Ovary (tissue), 7 donors: ENCODE measurements around the genes YPEL4, CLP1, OR5B3, CNTF, DTX4 and OR5AN1.

DNA sequence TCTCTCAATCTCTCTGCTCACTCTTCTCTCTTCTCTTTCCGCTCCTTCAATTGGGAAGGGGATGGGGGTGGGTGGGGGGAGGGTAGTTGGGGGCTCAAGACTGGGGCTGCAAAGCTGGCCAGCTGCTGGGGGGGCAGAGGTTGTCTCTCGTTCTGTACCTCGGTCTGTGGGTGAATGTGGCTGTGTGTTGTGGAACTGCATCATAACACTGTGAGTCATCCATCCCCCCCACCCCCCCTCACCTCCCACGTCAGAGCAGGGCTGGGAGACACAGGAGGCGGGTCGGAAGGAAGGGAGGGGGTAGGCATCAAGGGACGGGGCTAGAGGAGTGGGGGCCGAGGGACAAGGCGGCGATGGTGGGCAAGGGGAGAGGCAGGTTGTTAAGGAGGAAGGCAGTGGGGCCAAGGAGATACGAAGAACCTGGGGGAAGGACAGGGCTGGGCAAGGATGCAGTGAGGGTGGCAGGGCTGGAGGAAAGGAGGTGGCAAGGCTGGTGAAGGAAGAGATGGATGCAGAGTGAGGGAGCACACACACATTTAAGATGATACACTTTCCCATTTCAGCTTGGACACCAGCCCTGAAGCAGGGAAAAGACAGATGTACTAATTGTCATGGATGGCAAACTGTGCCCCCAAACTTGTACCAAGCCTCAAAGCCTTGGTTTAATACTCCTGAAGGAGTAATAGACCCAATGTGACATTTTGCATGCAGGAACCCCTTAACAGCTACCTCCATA is at the start of gene YPEL4:
TSS of gene YPEL4 (minus strand) at position 178 of the 736 bp plus-strand sequence.
- PRO-cap, 7 experiments, result peak in 7 of 7 experiments; most common plus-strand start position 338 of the sequence (in 4); most common minus-strand start position 176 of the sequence (in 4)
- RAMPAGE, long total RNA, 2 experiments, result no peak in any of the 2 experiments

- PRO-cap, 7 experiments, result peak in 7 of 7 experiments; most common plus-strand start chr11:57657762 (in 7); most common minus-strand start chr11:57657491 (in 7)
- RAMPAGE, long total RNA, 2 experiments, result start-site peak on the plus strand in 2 of 2 experiments, at chr11:57657721-57657796 at its widest, 38 to 41 reads per replicate
Observed at GRCh38 chr11:57657250-57658018, at the start of gene CLP1. CLP1 (plus strand) TSS chr11:57657762.

GRCh38 chr11:57683653-57683891 is 15.7 kb downstream of the ZDHHC5 start:
- PRO-cap, 7 experiments, result no peak in any of the 7 experiments
- RAMPAGE, long total RNA, 2 experiments, result no peak in any of the 2 experiments

- PRO-cap, 7 experiments, result no peak in any of the 7 experiments
- RAMPAGE, long total RNA, 2 experiments, result no peak in any of the 2 experiments
Observed at GRCh38 chr11:57704241-57705349, 7.4 kb downstream of the MED19 start.

DNA sequence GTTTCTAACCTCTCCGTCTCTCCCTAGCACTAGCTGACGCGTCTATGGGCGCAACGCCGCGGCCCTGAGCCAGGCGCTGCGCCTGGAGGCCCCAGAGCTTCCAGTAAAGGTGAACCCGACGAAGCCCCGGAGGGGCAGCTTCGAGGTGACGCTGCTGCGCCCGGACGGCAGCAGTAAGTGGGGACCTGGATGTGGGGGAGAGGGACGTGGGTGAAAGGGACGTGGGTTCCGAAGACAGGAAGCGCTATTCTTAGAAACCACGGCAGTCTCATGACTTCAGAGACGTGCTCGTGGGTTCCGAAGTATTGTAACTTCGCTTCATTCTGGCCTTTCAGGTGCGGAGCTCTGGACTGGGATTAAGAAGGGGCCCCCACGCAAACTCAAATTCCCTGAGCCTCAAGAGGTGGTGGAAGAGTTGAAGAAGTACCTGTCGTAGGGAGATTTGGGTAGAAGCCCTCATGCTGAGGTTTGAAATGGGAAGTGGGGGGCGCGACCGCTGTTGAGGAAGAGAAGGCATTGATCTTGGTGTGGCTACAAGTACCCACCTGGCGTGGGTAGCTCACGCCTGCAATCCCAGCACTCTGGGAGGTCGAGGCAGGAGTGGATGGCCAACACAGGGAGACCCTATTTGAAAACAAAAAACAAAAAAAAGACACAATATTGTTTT is 624 bp downstream of the SELENOH start:
- PRO-cap, 7 experiments, result peak in 4 of 7 experiments; most common plus-strand start position 279 of the sequence (in 2); most common minus-strand start position 175 of the sequence (in 3)
- RAMPAGE, long total RNA, 2 experiments, result no peak in any of the 2 experiments

- PRO-cap, 7 experiments, result no peak in any of the 7 experiments
- RAMPAGE, long total RNA, 2 experiments, result no peak in any of the 2 experiments
Observed at GRCh38 chr11:57746823-57747345, 4.7 kb downstream of the BTBD18 start.

GRCh38 chr11:57791124-57791637 is 29.6 kb downstream of the CTNND1 start:
- PRO-cap, 7 experiments, result no peak in any of the 7 experiments
- RAMPAGE, long total RNA, 2 experiments, result no peak in any of the 2 experiments

GRCh38 chr11:57798765-57799799 is 37.5 kb downstream of the CTNND1 start:
- PRO-cap, 7 experiments, result no peak in any of the 7 experiments
- RAMPAGE, long total RNA, 2 experiments, result no peak in any of the 2 experiments

DNA sequence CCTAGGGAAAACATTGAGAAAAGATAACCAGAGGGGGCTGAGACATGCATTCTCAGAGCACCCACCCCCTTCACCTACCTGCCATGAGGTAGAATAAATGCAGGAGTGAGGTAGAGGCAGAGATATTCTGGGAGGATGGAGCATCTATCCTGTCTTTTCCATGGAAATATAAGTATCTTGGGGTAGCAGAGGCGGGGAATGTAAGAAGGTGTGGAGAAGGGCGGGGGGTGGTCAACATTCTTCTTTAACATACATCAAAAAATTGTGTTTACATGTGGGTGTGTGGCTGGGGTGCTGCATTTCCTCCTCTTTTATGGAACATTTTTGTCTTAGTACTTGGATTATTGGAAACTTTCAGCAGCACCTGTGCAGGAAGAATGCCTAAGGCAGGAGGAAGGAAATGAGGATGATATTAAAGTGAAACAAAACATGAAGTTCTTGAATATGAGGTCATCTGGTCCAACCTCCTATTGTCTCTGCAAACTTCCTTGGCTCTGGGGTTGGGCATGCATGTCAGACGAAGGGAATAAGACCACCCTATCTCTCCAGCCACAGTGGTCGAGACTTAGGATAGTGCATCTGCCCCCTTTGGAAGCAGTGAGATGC is 20.8 kb upstream of the OR9Q1 start:
- PRO-cap, 7 experiments, result no peak in any of the 7 experiments
- RAMPAGE, long total RNA, 2 experiments, result no peak in any of the 2 experiments

DNA sequence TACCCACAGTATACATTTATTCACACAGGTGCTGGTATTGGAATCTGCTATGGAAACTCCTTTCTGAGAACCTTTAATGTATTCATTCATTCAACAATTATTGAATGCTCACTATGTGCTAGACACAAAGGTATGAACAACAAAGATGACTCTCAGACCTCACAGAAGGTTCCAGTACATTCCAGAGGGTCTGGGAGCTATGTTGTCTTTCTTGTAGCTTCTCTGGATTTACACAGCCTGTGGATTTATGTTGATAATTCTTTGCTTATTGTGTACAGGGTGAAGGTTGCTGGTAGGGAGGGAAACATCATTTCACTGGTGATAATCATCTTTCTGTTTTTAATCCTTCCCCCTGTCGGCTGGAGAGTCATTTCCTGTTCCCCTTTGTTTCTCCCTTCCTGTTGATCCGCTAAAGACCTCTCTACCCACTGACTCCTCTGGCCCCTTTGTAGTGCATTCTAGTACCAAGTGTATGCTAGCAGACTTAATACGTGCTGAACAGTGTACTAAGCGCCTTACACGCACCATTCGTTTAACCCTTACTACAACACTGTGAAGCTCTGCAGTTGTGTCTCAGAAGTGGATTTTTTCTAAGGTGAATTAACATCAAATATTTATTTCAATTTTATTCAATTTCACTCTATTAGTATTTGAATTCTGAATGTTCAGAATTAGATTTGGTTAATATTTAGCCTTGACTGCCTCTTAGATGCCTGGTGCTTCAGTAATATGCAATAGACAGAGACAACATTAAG is 19.1 kb upstream of the OR9Q1 start:
- PRO-cap, 7 experiments, result peak in 1 of 7 experiments; most common plus-strand start position 487 of the sequence (in 1); most common minus-strand start position 232 of the sequence (in 1)
- RAMPAGE, long total RNA, 2 experiments, result no peak in any of the 2 experiments

GRCh38 chr11:58024100-58024663 is 501 bp downstream of the OR9Q1 start:
- PRO-cap, 7 experiments, result peak in 2 of 7 experiments; most common minus-strand start chr11:58024304 (in 1)
- RAMPAGE, long total RNA, 2 experiments, result no peak in any of the 2 experiments

DNA sequence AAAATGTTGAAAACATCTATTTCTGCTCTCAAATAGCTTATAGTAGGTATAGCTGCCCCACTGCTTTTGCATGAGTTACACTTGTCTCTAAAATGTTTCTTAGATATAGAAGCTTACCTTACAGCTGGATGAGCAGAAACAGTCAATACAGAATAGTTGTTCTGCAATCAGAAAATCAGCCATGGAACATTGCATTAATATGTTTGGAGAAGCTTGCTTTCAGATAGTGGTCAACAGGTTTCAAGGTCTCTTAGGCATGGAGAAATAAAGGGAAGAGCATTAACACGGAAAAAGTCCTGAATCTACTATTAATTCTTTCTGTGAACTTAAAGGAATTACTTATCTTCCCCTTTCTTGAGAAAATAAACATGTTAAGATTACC is at the start of gene OR5B3:
TSS of gene OR5B3 (minus strand) at position 191 of the 382 bp plus-strand sequence.
- PRO-cap, 7 experiments, result no peak in any of the 7 experiments
- RAMPAGE, long total RNA, 2 experiments, result no peak in any of the 2 experiments

- PRO-cap, 7 experiments, result no peak in any of the 7 experiments
- RAMPAGE, long total RNA, 2 experiments, result no peak in any of the 2 experiments
Observed at GRCh38 chr11:58622538-58622884, at the start of gene CNTF. CNTF (plus strand) TSS chr11:58622665.

DNA sequence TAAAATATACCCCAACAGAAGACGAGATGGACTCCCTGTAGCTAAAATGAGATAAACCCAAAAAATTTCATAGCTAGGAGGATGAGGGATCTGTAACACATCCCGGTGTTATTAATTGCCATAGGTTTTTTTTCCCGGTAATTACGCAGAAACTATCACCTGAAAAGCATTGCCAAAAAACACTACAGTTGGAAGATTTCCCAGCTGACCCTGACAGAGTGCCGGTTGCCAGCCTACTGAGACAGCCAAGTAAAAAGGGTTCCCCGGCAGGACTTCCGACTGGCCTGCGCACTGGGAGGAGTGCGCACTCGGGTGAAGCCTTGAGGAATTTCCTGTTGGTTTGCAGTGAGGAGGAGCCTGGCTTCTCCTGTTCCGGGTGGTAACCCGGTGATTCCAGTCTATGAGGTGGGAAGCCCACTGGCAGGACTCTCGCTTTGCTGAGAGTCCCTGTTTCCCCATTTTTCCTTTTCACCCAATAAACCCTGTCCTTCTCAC is 52.1 kb downstream of the CNTF start:
- PRO-cap, 7 experiments, result no peak in any of the 7 experiments
- RAMPAGE, long total RNA, 2 experiments, result no peak in any of the 2 experiments

DNA sequence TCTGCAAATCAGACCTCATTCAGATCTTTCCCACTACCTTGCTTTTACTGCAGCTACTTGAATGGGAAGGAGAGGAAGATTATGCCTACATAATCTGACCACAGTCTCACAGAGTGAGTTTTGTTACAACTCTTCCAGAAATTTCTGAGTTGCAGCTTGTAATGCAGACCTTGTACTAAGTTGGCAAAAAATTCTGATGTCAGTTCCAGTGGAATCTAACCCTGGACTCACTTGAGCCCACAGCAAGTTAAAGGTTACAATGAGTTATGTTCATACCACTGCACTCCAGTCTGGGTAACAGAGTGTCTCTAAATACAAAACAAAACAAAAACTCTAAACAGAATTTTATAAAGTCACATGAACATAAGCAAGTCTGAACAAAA is 1.3 kb downstream of the GLYAT start:
- PRO-cap, 7 experiments, result no peak in any of the 7 experiments
- RAMPAGE, long total RNA, 2 experiments, result no peak in any of the 2 experiments

- PRO-cap, 7 experiments, result no peak in any of the 7 experiments
- RAMPAGE, long total RNA, 2 experiments, result no peak in any of the 2 experiments
Observed at GRCh38 chr11:59062940-59063457, 23.1 kb upstream of the GLYATL1B start.

DNA sequence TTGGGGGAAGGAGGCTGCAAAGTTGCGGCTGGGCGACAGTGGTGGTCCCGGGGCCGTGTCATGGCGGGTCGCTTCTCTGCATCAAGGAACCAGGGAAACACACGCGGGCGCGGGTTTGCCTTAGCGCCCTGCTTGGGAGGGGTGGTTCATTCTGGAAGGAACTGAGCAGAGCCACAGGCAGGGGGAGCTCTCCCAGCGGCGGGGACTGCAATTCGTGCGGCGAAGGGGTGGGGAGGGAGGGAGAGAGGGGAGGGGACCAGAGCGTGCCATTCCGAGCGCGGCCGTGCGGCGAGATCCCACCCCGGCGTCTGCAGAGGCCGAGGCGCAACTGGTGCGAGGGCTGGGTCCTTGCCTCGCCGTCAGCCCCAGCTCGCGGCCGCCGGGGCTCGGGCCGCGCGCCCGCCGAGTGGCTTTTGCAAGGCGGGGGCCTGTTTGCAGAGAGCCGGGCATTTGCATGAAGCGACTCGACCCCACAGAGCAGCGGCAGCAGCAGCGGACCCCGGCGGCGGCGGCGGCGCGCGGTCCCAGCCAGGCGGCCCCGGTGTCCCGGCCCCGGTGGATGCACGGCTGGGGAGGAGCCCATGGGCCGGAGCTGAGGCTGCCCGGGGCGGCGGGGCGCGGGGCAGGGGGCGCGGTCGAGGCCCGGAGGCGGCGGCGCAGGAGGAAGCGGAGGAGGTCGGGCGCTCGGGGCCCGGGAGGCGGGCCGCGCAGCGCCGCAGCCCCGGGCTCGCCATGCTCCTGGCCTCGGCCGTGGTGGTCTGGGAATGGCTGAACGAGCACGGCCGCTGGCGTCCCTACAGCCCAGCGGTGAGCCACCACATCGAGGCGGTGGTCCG is at the start of gene DTX4:
TSS of gene DTX4 (plus strand) at position 269 of the 836 bp plus-strand sequence.
- PRO-cap, 7 experiments, result peak in 7 of 7 experiments; most common plus-strand start position 313 of the sequence (in 4); most common minus-strand start position 90 of the sequence (in 2)
- RAMPAGE, long total RNA, 2 experiments, result no peak in any of the 2 experiments

DNA sequence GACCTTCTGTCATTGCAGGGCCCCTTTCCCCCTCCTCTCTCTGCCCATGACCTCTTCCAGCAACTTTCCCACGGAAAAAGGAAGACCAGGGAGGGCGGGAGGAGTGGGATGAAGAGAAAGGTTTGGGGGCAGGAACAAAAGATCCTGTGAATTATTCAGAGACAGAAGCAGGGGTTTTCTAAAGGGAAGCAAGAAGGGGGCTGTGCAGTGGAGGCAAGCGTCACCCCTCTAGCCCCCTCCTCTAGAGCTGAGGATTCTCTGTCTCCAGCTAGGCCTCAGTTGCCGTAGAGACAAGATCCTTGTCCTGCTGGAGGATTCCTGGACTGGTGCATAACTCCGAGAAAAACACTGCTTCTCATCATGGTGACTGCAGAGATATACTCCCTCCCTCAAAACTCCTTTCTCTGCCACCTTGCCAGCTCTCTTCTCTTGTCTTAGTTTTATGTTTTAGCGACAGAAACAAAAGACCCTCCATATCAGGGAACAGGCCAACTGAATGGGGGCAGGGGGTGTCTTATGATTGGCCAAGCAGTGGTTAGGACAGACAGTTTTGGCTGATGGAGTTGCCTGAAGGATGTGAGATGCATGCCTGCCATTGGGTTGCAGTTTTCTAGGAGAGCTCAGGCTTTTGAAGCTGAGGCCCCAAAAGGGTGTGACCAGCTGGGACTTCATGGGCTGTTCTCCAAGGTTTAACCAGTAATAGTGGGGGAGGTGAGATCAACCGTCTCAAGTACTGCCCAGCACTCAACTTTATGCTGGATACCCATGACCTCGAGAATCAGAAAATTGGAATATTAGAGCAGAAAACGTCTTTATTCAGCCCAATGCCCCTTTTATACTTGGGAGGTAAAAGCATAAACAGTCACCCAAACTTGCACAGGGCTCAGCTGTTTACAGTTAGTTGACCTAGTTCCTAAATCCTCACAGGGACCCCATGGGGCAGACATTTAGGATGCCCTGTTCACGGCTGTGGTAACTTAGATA is 13.3 kb downstream of the DTX4 start:
- PRO-cap, 7 experiments, result no peak in any of the 7 experiments
- RAMPAGE, long total RNA, 2 experiments, result no peak in any of the 2 experiments

DNA sequence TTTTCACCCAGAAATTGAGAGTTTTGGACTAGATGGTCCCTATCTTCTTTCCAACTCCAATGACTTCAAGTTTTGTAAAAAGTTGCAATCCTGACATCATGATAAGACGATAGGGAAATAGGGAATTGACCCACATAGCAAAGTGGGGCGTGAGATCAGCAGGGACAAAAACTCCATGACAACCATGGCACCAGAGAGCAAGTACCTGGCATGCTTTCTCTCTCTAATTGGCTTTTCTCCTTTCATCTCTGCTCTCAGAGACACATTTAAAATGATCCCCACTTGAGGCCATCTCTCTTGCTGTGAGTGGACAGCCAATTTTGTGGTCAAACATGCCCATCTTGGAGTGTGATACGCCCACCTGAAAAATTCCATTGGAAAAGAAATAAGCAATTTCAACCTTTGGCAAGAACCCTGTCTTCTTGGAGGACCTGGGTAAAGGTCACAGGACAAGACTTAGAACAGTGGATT is at the start of gene OR5AN1:
TSS of gene OR5AN1 (plus strand) at position 291 of the 471 bp plus-strand sequence.
- PRO-cap, 7 experiments, result no peak in any of the 7 experiments
- RAMPAGE, long total RNA, 2 experiments, result no peak in any of the 2 experiments

GRCh38 chr11:59367208-59367470 is 8.4 kb downstream of the OR5AN1 start:
- PRO-cap, 7 experiments, result peak in 1 of 7 experiments; most common plus-strand start chr11:59367370 (in 1)
- RAMPAGE, long total RNA, 2 experiments, result no peak in any of the 2 experiments